Pulmonary artery (tissue), 1 donor: Measurements from ENCODE around the genes ZNF90 and ZNF730.

- PRO-cap: no peak
These were observed 24.5 kb upstream of the GATAD2A start for GRCh38 chr19:19380942-19381443.

GRCh38 chr19:19390107-19390761 is 15.2 kb upstream of the GATAD2A start:
- PRO-cap: no peak

- PRO-cap: no peak
These were observed 726 bp upstream of the GATAD2A start for GRCh38 chr19:19404720-19405177.

- PRO-cap: no peak
These were observed 7.3 kb downstream of the GATAD2A start for GRCh38 chr19:19412601-19413449.

GRCh38 chr19:19418526-19418874 is 13.0 kb downstream of the GATAD2A start:
- PRO-cap: no peak

DNA sequence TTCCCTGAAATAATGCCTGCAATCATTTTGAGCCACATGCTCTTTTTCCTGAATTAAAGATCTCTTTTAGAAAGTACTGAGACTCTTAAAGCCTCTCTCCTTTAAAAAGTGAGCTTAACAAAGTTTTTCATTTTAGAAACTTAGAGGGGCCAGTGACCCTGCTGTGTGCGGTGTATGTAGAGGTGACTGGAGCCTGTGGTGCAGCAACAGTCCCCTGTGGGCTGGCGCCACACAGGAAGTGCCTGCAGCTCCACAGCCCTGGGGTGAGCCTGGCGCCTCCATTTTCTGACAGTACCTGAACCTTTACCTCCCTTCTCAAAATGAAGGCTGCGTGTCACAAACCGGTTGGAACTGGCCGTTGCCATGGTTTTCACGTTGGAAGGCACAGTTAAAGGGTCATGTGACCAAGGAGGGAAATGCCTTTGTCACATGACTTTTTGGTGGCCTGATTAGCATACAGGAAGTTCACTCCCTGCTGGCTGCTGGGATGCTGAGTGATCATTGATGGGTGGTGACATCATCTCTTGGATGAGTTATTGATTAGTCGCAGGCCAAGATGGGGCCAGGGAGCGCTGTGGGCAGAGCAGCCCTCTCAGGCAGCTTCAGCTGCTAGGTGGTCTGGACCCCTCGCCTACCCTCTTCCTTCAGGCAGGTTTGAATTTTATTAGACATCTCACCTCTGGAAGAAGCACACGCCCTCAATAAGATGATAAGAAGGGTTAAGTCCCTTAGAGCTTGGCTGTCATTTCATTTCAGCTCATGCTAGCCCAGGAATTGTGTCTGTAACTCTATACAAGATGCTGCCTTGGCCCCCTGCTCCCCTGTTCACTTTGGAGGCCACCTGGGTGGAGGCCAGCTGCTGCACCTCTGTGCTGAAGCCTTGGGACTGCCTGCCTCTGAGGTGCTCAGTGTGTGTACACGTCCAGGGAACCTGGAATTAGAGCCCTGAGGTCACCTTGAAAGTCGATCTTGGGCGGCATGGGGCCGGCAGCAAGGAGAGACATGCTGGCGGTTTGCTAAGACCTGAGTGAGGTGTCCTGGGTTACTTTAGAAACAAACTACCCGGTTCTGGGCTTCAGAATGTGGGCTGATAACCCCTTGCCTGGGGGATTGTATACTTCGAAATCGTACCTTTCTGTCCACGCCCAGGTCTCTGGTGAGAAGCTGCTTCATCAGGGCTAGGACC is 25.9 kb downstream of the TSSK6 start:
- PRO-cap: unidirectional peak, minus-strand start at position 293 of the sequence

DNA sequence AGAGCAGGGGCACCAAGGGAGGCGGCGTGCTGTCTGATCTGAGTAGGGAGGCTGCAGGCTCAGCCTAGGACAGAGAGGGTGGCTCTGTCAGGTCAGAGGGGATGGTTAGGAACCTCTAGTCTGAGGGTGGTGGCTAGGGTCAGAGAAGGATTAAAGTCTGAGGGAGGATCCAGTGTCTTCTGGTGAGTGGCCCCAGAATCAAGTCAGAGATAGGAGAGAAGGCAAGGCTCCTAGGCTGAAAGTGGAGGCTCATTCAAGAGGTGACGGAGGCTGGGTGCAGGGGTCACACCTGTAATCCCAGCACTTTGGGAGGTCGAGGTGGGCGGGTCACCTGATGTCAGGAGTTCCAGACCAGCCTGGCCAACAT is 1.9 kb upstream of the CILP2 start:
- PRO-cap: no peak

GRCh38 chr19:19784675-19785357 is 36.7 kb downstream of the ZNF506 start:
- PRO-cap: no peak

- PRO-cap: bidirectional peak, plus-strand start at chr19:20077976, minus-strand start at chr19:20077814
These were observed at the start of gene ZNF90 for GRCh38 chr19:20077618-20078574. ZNF90 (plus strand) TSS chr19:20078000.

- PRO-cap: no peak
These were observed 4.9 kb downstream of the ZNF90 start for GRCh38 chr19:20082436-20083278.

DNA sequence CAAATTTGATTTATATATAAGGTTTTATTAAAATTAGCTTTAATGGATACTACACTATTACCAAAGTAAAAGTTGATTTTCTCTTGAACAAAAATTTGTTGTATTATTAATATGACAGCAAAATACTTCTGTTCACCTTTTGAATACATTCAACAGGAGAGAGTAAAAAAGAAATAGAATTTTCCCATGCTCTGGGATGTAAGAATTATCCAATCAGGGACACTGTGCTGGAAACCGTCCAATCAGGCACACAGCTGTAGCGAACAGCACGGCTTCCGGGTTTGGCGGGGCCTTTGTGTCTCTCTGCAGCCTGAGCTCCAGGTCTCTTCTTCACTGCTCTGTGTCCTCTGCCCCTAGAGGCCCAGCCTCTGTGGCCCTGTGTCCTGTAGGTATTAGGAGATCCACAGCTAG is 92.8 kb downstream of the ZNF737 start:
- PRO-cap: no peak

- PRO-cap: no peak
These were observed 6.6 kb upstream of the ZNF66 start for GRCh38 chr19:20769495-20769982.

DNA sequence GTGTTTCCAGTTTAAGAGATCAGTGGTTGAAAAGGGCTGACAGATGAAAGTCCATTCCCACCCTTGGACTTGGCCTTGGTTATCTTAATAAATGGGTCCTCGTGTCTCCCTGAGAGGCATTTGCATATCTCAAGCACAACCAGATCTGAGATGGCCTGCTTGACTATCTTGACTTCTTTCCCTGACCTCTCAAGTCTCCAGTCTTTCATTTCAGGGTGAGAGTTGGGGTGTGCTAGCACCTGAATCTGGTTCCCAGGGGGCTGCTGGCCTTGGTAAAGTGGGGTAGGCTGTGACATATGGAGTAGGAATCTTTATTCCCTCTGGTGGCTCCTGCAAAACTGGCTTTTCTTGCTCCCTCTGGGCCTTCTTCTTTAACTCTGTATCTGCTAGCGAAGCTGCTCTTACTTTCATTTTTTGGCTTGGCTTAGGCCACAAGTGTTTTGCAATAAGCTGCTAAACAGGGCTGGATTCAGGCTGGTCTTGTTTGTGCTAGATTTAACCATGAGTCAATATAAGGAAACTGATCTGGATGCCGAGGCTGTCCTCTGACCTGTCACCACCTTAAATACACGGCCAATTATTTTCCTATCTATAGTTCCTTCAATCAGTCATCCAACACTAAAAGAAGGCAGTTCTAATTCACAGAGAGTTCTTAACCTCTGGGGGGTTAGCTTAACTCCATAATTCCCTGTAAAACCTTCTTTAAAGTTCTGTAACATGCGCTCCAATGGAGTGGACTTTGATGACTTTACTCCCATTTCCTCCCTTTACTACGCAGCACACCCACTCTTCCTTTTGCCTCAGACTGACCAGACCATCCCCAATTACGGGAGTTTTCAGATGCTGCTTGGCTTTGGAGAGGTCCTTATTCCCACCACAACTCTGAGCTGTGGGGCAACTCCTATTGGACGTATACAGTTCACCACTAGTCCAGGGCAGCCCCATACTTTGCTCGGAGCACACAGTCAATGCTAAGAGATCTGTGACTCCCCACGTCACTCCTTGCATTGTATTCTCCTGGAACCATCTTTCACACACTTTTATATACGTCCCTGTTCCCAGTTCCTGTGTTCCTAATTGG is 42.5 kb downstream of the ZNF493 start:
- PRO-cap: no peak

GRCh38 chr19:21440858-21441467 is 44.0 kb downstream of the ZNF493 start:
- PRO-cap: no peak

DNA sequence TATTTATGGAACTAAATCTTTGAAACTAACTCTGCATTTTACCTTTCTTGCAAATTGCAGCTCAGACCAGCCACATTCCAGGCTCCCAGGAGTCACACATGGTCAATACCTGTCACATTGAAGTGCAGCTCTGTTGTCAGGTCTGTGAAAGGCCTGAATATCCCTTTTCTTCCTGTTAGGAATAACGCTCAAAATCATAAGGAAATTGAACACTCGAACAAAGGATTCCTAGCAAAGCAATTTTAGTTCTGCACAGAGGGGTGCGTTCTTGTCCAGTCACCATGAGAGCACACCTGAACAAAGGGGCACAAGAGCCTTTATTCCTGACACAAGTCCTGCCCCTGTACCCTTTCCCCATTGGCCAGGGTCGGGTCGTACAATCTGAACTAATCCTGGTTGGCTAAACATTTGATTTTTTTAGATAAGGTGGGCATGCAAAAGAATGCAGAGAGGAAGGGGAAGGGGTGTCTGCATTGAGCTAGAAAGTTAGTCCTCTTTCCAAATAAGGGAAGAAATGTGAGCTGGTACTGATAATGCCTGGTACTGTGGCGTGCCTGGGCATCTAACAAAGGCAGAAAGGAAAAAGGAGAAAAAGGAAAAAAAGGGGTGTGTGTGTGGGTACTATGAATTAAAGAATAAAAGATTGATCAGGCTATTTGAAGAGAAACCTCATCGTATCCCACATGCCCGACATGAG is 64.8 kb downstream of the ZNF429 start:
- PRO-cap: no peak

- PRO-cap: no peak
These were observed at the start of gene ZNF730 for GRCh38 chr19:23116753-23117740. ZNF730 (plus strand) TSS chr19:23117025.

DNA sequence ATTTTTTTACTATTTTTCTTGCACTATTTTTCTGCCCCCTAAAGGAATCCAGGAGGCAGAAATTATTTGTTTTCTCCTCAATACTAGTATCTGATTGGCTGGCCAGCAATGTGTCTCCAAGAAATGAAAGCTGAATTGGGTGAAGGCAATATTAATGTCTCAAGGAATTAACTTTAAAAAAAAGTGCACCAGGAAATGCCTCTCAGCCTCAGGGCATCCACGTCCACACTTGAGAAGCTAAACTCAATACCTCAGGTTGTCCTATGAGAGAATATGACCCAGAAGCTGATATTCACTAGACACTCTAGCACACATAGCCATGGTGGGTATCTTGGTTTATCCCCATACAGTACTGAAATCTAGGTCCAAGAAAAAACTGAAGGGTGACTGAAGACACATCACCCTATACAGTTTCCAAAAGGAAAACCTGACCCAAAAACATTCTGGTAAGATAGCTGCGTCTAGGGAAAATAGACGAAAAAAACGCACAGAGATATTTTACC is 2.1 kb downstream of the ZNF91 start:
- PRO-cap: no peak

DNA sequence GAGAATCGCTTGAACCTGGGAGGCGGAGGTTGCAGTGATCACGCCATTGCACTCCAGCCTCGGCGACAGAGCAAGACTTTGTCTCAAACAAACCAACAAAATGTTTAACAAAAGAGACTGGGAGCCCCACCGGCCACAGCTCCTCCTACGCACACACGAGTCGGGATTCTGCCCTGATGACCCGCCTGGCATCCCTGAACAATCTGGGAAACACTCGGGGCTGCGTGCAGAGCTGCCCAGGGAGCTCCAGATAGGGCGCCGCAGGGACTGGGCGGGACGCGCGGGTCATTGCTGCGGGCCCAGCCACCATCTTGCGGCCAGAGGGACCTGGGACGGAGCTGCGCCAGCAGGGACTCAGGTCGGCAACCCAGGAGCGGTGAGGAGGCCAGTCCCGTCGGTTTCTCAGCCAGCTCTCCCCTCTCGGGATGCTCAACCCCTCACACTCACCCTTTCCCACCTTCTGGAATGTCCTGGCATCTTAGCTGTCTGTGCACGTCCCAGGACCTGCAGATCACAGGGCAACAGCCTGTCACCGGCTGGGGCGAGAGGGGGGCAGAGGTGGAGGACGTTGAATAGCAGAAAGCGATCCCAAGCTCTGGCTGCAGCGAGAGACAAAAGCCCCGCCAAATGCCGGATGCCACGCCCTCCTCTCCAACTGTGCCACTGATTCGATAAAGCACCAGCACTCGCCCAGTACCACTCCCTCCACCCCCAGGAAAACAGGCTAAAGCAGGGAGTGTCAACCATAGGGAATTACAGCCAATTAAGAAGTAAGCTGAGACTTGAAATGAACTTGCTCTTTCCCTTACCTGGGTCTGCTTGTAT is 20.4 kb upstream of the ZNF91 start:
- PRO-cap: no peak

GRCh38 chr19:23471257-23471600 is 76.0 kb upstream of the ZNF91 start:
- PRO-cap: no peak

DNA sequence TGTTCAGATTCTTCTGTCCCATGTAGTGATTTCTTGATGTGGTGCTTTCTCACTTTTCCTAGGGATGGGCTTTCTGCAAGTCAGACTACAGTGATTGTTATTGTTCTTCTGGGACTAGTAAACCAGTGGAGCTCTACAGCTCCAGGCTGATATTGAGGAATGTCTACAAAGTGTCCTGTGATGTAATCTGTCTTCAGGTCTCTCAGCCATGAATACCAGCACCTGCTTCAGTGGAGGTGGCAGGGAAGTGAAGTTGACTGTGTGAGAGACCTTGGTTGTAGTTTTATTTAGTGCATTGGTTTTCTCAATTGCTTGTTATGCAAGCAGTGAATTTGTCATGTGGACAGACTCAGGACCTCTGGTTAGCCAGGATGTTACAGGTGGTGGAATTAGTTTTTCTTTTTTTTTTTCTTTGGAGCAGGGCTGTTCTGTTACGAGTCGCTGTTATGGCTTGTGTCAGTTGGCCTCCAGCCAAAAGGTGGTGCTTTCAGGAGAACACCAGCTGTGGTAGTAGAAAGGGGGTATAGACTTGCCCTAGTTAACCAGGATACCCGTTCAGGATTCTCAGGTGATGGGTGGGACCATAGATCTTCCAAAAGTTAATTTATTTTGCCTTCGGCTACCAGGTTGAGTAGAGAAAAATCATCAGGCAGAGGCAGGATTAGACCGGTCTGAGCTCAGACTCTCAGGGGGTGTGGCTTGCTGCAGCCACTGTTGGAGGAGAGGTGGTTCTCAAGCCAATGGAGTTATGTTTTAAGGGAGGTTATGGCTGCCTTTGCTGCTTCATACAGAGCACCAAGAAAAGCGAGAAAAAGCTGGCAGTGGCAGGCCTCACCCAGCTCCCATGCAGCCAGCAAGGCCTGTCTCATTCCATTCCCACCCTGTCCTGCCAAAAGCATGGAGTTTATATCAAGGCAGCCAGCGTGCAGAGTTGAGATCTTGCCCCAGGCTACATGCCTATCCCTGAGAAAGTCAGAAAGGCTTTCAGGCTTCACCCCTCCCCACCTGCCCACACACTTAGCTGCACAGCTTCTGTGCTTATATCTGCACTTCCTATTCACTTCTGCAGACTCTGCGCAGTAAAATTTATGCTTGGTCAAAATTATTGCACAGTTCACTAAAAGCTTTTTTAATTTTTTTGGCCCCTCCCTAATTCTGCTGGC is 12.1 kb upstream of the ZNF675 start:
- PRO-cap: no peak